B cell (primary cell): Measurements from ENCODE around the genes AGO3, GRIK3 and POU3F1.

- PRO-cap = no peak
- CAGE, long polyA plus RNA = no peak
Observed at GRCh38 chr1:35264603-35265492, 3.7 kb upstream of the ZMYM4 start.

- PRO-cap = no peak
- CAGE, long polyA plus RNA = no peak
Observed at GRCh38 chr1:35350719-35351342, 82.3 kb downstream of the ZMYM4 start.

- PRO-cap = no peak
- CAGE, long polyA plus RNA = no peak
Observed at GRCh38 chr1:35357318-35357896, 88.9 kb downstream of the ZMYM4 start.

- PRO-cap = no peak
- CAGE, long polyA plus RNA = no peak
Observed at GRCh38 chr1:35447254-35447634, 110.0 kb downstream of the KIAA0319L start.

DNA sequence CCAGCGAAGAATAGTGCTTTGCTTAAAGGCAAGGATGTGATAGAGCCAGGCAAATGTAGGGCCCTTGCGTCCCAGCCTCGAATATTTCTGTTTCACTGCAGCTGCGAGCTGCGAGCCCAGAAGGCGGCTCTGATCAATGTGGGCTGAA lies 244 bp upstream of the TFAP2E start:
- PRO-cap = no peak
- CAGE, long polyA plus RNA = no peak

- PRO-cap = no peak
- CAGE, long polyA plus RNA = no peak
Observed at GRCh38 chr1:35640236-35641127, 844 bp downstream of the PSMB2 start.

GRCh38 chr1:35930512-35931499 lies at the start of gene AGO3:
Gene AGO3 (plus strand): TSS chr1:35931105.
- PRO-cap = bidirectional peak, plus-strand start at chr1:35931126, minus-strand start at chr1:35931072
- CAGE, long polyA plus RNA = no peak

DNA sequence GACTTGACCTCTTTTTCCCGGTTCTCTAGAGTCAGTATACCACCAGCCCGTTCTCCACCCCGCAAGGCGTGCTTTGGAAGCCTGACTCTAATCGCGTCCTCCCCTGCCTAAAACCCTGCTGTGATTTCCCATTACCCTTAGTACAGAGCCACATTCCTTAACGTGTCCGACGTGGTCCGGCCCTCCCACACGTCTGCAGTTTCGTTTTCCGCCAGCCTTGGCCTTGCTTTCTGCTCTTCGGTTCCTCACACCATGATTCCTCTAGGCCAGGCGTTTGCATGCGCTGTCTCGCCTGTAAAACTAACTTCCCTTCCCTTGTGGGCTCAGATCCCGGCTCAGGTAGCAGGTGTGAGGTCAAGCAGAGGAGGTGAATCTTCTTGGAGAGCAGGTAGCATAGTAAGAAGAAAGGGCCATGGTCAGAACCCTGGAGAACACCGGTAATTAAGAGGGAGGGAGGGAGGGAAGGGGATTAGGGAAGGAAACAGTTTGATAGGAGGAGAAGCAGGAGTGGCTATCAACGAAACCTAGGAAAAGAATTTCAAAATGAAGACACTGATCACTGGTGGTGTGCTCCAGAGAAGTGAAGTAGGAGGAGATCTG lies 961 bp downstream of the ADPRS start:
- PRO-cap = bidirectional peak, plus-strand start at position 353 of the sequence, minus-strand start at position 197 of the sequence
- CAGE, long polyA plus RNA = no peak

GRCh38 chr1:36269005-36269835 lies 36.9 kb upstream of the SH3D21 start:
- PRO-cap = no peak
- CAGE, long polyA plus RNA = no peak

- PRO-cap = no peak
- CAGE, long polyA plus RNA = no peak
Observed at GRCh38 chr1:36339993-36340995, 16.8 kb upstream of the EVA1B start.

- PRO-cap = no peak
- CAGE, long polyA plus RNA = no peak
Observed at GRCh38 chr1:36367107-36367405, 18.7 kb downstream of the STK40 start.

GRCh38 chr1:36368701-36369502 lies 16.8 kb downstream of the STK40 start:
- PRO-cap = unidirectional peak, minus-strand start at chr1:36369121
- CAGE, long polyA plus RNA = no peak

GRCh38 chr1:37033949-37035124 lies at the start of gene GRIK3:
Gene GRIK3 (minus strand): TSS chr1:37034515.
- PRO-cap = no peak
- CAGE, long polyA plus RNA = no peak

DNA sequence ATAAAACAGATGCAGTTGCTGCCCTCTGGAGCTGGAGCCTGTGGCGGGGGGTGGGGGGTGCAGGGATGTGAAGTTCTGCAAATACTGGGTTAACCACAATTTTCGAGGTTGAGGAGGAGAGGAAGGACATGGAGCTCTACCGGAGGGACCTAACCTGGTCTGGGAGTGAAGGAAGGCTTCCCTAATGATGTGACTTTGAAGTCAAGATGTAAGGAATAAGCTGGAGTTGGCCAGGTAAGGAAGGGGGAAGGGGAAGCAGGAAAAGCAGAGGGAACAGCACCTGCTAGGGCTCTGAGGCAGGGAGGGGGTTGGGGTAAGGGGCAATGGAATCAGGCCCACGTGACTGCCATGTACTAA lies 95.0 kb upstream of the GRIK3 start:
- PRO-cap = no peak
- CAGE, long polyA plus RNA = no peak

DNA sequence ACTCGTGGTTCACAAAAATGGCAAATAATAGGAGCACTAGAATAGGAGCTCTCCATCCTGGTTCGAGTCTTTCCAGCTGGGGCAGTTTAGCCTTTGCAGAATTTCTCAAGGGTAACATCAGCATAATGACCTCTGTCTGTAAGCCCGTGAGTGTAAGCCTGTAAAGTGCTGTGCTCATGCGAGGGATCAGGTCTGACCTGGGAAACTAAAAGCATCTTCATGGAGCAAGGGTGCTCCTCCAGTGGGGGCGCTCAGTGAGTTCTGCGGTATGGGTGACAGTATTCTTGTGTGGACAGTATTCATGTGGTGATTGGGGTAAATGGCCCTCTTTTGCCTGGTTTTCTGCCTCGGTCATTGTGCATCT lies 824 bp upstream of the ZC3H12A start:
- PRO-cap = no peak
- CAGE, long polyA plus RNA = no peak

- PRO-cap = no peak
- CAGE, long polyA plus RNA = no peak
Observed at GRCh38 chr1:37568066-37568605, 11.4 kb downstream of the DNALI1 start.

GRCh38 chr1:37752160-37752428 lies 12.8 kb downstream of the EPHA10 start:
- PRO-cap = no peak
- CAGE, long polyA plus RNA = no peak

GRCh38 chr1:37889520-37889822 lies 30.1 kb upstream of the MTF1 start:
- PRO-cap = no peak
- CAGE, long polyA plus RNA = no peak

DNA sequence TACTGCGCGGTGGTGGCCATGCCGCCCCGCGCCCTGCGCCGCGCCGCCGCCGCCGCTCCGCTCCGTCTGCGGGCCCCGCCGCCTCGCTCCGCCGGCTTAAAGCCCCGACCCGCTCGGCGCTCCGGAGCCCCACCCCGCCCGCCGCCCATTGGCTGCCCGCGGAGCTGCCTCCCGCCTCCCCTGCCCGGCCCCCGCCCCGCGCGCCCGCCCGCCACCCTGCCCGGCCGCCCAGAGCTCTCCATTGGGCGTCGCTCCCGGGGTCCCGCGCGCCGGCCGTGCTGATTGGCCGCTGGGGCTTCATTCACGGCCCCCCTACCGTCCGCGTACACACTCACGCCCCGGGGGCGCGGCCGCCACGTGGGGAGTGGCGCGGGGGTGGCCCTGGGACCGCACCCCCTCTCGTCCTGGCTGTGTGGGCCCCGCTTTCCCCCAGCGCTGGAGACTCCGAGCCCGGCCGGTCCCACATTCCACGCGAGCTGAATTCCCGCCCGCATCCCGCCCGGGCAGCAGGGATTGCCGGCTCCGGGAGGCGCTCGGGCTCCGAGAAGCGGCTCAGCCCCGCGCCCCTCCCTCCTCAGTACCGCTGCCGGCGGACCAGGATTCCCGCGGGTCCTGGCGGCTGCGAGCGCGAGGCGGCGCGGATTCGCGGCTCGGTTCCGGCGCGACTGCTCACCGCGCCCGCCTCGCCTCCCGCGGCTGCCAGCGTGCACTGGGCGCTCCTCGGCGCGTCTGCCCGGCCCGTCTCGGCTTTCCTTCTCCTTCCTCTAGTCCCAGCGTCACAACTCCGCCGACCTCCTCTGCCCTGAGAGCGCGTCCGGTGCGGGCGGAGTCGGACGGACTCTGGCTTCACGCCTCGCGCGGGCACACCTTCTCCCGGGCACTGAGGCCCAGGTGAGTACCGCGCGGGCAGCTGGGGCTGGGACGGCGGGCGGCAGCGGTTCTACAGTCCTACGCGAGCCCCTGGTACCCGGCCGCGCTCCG lies at the start of gene POU3F1:
TSS of gene POU3F1 (minus strand) at position 70 of the 981 bp plus-strand sequence.
- PRO-cap = unidirectional peak, minus-strand start at position 70 of the sequence
- CAGE, long polyA plus RNA = no peak

DNA sequence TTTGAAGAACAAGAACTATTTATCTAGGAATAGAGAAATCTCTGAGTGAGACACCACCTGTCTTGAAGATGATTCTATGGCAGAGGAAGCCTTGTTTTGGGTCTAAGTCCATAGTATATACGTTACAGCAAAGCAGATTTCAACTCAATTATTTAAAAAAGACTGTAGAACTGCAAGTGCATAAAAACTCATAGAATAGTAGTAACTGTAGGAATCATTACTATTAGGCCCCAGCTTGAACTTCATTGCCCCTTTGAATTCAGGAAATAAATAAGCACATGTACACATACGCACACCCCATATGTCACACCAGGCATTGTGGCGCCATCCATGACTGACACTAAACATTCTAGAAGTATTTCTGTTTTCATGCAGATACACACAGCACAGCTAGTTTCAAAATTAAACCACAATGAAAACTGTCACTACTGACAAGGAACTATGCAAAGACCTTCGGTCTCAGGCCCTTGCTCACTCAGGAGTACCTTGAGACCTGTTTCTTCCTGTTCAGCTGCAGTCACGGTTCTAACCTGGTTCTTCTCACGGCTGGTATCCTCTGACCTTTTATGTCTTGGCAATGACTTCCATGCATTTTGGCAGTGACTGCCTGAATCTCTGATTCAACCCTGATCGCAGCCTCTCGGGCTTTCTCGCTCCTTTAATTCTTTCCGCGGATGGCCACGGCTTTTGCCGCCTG lies 384.9 kb downstream of the RRAGC start:
- PRO-cap = bidirectional peak, plus-strand start at position 514 of the sequence, minus-strand start at position 342 of the sequence
- CAGE, long polyA plus RNA = no peak